SK-MEL-5 (cell line): ENCODE measurements around the genes SPAG7, USP6, FBXO39 and SLC16A13.

RAMPAGE:
- cytosol, long total RNA, result no peak
- long total RNA, result no peak
- nucleus, long total RNA, result no peak
Observed at GRCh38 chr17:4837766-4838797, 4.9 kb downstream of the MINK1 start.

RAMPAGE:
- cytosol, long total RNA, result no peak
- long total RNA, result no peak
- nucleus, long total RNA, result no peak
Observed at GRCh38 chr17:4898304-4898716, 1.0 kb upstream of the C17orf107 start.

DNA sequence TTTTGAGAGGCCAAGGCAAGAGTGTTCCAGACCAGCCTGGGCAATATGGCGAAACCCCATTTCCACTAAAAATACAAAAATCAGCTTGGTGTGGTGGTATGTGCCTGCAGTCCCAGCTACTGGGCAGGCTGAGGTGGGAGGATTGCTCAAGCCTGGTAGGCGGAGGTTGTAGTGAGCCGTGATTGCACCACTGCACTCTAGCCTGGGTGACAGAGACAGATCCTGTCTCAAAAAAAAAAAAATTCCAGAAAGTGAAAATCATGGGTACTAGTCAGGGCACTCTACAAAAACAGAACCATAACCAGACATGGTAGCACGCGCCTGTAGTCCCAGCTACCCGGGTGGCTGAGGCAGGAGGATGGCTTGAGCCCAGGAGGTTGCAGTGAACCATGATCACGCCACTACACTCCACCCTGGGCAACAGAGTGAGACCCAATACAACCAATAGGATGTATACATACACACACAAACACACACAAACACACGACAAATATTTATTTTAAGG, 11.7 kb upstream of the GP1BA start:
RAMPAGE:
- cytosol, long total RNA, result no peak
- long total RNA, result no peak
- nucleus, long total RNA, result no peak

GRCh38 chr17:4939217-4939766, 554 bp downstream of the SLC25A11 start:
RAMPAGE:
- cytosol, long total RNA, result no peak
- long total RNA, result no peak
- nucleus, long total RNA, result no peak

DNA sequence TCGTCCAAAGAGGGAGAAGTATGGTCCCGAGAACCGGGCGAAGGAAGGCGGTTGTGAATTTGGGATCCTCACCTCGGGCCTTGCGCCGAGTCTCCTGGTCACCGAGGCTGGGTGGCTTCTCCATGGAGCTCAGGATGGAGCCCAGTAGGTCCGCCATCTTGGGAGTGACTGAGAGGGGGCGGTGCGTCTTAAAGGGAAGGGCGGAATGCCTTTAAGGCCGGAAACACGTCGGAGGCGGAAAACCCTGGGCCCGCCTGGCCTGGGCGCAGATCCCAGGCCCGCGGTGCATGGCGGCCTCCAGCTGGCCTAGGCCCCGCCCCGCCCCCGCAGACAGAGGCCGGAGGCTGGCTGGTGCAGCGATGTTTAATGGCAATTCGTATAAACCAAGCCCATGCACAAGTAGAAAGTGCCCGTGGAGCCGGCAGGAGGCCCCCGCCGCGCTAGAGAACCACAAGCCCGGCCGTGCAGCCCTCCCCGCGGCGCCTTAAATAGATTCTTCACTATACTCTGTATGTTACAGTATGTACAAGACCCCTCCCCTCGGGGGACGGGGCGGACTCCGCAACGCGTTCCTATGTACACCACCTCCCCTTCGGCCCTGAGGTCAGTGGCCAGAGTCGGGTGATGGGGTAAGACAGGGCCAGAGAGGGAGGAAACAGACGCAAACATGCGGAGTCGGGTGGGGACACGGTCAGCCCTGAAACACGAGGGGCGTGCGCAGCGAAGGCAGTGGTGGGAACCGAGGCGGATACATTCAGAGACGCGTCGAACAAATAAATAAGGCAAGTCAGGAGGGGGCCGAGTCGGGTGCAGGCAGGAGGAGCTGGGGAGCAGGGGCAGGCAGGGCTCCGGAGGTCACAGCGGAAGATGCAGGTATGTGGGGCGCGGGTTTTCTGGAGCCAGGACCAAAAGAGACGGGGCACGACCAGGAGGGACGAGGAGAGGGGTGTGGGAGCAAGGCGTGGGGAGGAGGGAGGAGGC, at the start of gene SPAG7:
TSS of gene SPAG7 (minus strand) at position 170 of the 981 bp plus-strand sequence.
RAMPAGE:
- cytosol, long total RNA, result start-site peak on the minus strand centred at position 170 of the sequence, 21 bp wide, 1,254 and 1,060 reads in 2 replicates
- long total RNA, result start-site peak on the minus strand centred at position 171 of the sequence, 19 bp wide, 693 and 936 reads in 2 replicates
- nucleus, long total RNA, result no peak

DNA sequence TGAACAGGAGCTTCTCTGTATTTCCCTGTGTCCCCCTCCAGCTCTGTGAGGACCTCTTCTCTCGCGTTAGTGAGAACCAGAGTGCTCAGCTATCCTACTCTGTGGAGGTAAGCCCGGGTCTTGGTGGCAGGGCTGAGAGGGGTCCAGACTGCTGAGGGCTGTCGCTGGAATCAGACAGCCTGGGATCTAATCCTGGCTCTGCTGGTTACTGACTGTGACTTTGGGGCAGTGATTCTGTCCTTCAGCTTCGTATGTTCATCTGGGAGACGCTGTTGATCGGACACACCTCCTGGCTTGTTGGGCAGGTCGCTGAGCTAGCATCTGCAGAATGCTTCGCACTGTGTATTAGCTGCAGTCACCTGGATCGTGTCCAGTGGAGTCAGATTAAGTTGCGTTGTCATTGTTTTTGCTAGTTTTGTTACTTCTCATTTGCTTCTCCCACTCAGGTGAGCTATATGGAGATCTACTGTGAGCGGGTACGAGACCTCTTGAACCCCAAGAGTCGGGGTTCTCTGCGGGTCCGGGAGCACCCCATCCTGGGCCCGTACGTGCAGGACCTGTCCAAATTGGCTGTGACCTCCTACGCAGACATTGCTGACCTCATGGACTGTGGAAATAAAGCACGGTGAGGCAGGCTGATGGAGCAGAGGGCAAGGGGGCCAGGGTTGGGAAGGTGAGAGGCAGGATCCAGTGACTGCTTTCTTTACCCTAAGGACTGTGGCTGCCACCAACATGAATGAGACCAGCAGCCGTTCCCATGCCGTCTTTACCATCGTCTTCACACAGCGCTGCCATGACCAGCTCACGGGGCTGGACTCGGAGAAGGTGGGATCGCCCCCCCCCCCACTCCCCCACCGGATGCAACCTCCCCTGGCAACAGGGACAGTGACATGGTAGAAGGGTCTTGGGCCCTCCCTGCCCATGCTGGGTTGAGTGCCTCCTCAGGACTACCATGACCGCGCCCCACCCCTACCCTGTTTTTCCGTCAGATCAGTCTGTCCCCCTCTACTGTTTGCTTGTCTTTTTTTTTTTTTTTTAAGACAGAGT, 4.6 kb downstream of the KIF1C start:
RAMPAGE:
- cytosol, long total RNA, result no peak
- long total RNA, result no peak
- nucleus, long total RNA, result no peak

GRCh38 chr17:5115501-5116809, at the start of gene USP6:
TSS of gene USP6 (plus strand) at chr17:5116032.
RAMPAGE:
- cytosol, long total RNA, result no peak
- long total RNA, result no peak
- nucleus, long total RNA, result no peak

GRCh38 chr17:5181625-5182436, 9.8 kb downstream of the ZNF594 start:
RAMPAGE:
- cytosol, long total RNA, result no peak
- long total RNA, result no peak
- nucleus, long total RNA, result no peak

DNA sequence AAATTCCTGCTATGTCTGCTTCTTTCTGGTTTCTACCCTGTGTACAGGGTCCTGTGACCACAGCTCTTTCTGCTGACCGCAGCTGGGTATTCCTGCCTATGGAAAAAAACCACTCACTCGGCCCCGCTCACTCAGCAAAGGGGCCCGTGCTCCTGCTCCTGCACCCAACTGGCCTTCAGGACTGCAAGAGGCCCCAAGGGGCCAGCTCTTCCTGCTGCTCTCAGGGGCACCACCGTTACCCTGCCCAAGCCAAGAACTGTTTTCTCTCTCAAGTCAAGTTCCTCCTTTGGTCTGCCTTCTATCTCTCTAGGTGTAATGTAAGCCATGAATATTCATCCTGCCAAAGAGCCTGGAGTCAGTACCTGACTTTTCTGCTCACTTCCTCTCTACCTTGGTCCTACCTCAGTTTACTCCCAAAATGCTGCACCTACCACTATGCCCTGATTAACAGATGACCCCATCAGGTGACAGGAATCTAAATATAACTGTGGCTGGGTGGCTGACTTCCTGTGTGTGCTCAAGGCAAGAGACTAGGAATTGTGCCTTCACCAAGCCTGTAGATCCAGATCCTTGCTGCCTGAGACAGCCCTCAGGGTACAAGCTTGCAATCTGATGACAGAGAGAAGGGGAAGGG, 20.3 kb upstream of the SCIMP start:
RAMPAGE:
- cytosol, long total RNA, result no peak
- long total RNA, result no peak
- nucleus, long total RNA, result no peak

DNA sequence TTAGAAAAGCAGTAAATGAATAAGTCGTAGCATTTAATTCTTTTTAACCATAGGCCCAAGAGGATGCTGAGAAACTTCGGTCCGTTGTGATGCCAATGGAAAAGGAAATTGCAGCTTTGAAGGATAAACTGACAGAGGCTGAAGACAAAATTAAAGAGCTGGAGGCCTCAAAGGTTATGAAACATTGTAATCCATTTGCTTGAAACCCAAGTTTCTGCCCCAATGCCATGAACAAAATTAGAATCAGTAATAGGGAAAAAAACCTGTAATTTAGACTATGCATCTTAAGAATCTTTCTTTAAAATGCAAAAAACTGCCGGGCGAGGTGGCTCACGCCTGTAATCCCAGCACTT, 55.9 kb downstream of the RABEP1 start:
RAMPAGE:
- cytosol, long total RNA, result no peak
- long total RNA, result no peak
- nucleus, long total RNA, result no peak

GRCh38 chr17:6079161-6079666, 9.0 kb downstream of the WSCD1 start:
RAMPAGE:
- cytosol, long total RNA, result no peak
- long total RNA, result no peak
- nucleus, long total RNA, result no peak

DNA sequence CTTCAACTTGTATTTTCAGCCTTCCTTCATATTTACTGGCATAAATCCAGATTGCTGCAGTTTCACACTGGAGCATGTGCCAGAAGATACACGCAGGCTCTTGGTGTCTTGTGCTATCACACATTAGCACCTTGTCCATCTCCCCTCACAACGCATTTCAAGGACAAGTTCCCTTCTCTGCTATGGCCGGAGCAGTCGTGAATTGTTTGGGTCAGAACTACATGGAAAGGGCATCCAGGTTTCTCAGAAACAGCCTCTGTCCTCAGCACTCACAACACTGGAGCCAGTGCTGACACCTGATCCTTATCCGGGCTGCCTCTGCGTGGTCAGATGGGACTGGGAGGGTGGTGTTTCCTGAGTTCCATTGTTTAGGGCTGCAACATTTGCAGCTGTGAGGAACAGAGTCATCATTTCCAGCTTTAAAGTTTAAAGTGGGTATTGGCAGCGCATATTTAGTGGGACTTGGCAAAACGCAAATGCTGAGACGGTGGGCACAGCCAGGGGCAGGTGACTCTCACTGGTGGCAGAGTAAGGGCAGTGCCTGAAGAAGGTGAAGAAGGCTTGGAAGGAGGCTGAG, 28.2 kb downstream of the WSCD1 start:
RAMPAGE:
- cytosol, long total RNA, result no peak
- long total RNA, result no peak
- nucleus, long total RNA, result no peak

RAMPAGE:
- cytosol, long total RNA, result no peak
- long total RNA, result no peak
- nucleus, long total RNA, result no peak
Observed at GRCh38 chr17:6492776-6493451, 48.7 kb downstream of the PIMREG start.

GRCh38 chr17:6574902-6575760, 18.8 kb upstream of the PITPNM3 start:
RAMPAGE:
- cytosol, long total RNA, result no peak
- long total RNA, result no peak
- nucleus, long total RNA, result no peak

GRCh38 chr17:6582950-6584090, 27.0 kb upstream of the PITPNM3 start:
RAMPAGE:
- cytosol, long total RNA, result no peak
- long total RNA, result no peak
- nucleus, long total RNA, result no peak

DNA sequence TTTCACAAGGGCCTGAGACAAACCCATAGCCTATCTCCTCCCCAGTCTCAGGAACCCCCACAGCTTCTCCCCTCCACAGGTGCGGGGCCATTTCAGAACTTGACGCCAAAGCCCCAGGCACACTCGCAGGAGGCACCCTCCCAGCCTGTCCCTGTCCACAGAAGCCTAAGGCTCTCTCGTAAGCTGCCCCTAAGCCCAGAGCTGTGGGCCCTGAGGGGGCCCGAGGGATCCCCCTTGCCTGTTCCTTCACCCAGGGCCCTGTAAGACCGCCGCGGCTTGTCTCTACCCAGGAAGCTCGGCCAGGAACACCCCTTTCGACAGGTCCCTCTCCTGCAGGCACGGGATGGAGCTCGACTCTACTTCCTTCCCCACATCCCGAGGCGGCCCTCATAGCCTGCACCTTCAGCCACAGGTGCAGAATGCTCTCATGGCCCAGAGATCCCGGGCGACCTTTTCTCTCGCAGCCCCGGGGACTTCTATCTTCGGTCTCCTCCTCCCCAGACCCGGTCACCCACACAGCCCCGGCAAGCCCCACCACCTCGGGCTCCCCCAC, 1.0 kb downstream of the KIAA0753 start:
RAMPAGE:
- cytosol, long total RNA, result no peak
- long total RNA, result no peak
- nucleus, long total RNA, result no peak

RAMPAGE:
- cytosol, long total RNA, result no peak
- long total RNA, result no peak
- nucleus, long total RNA, result no peak
Observed at GRCh38 chr17:6690635-6691317, 22.4 kb downstream of the SLC13A5 start.

DNA sequence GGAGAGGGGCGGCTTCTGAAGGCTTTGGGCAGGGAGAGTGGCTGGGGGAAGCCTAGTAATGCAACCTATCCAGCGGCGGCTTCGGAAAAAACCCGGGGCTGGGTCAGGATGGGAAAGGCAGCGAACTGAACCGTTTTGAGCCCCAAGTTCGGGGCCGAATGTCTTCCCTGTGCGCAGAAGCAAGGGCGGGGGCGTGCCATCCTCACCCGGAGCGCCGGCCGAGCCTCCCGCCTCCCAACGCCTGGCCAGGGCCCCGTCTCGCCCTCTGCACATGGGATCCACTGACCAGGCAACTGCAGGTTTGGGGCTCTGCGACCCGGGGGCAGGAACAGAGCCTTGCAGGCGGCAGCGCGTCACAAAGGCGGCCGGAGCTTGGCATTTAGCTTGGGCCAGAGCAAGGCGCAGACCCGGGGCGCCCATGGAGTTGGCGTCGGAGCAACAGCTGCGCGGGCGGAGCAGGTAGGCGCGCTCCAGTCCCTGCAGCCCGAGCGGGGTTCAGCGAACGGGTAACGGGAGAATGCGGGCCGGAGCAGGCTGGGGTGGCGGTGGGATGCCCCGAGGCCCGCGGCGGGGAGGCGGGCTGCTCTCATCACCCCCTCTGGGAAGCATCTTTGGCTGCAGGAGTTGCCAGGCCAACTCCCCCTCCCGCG, at the start of gene FBXO39:
TSS of gene FBXO39 (plus strand) at position 402 of the 650 bp plus-strand sequence.
RAMPAGE:
- cytosol, long total RNA, result no peak
- long total RNA, result no peak
- nucleus, long total RNA, result no peak

RAMPAGE:
- cytosol, long total RNA, result no peak
- long total RNA, result no peak
- nucleus, long total RNA, result no peak
Observed at GRCh38 chr17:6786480-6787080, 10.6 kb downstream of the FBXO39 start.

DNA sequence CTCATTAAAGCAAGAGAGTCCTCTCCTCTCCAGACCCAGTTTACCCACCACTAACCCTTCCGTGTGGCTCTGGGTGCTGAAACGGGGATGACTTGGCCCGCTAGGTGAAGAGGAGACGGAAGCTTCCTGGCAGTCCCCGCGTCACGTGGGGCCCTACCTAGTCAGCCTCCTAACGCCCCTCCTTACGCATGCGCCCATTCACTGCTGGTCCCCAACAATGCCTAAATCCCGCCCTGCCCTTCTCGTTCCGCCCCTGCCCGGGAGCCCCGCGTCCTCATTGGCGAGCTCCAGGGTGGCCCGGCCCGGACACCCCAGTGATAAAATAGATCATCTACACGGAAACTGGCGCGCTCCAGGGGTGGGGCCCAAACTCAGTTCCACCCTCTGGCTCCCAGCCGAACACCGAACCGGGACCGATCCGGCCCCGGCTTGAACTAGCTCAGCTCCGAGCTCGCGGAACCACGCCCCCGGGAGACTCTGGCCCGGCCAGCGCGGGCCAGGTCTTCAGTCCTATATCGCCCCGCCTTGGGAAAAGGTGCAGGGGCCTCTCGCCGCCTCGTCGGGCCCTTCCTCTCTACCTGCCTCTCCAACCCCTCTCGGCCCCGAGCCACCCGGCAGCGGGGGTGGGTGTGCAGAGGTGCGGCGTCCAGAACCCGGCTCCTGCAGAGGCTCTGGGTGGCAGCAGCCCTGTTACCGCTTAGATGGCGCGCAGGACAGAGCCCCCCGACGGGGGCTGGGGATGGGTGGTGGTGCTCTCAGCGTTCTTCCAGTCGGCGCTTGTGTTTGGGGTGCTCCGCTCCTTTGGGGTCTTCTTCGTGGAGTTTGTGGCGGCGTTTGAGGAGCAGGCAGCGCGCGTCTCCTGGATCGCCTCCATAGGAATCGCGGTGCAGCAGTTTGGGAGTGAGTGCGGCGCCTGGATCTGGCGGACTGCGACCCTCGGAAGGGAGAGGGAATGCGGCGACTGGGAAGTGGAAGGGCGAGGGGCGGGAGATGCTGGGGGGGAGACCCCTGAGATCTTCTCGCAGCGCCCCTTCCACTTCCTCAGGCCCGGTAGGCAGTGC, at the start of gene SLC16A13:
TSS of gene SLC16A13 (plus strand) at position 334 of the 1,061 bp plus-strand sequence.
RAMPAGE:
- cytosol, long total RNA, result no peak
- long total RNA, result no peak
- nucleus, long total RNA, result start-site peak on the minus strand centred at position 146 of the sequence, 18 bp wide, 25 and 22 reads in 2 replicates